Sternocleidomastoid (tissue), 1 donor: ENCODE results near the genes ARID5A and ANKRD23.

GRCh38 chr2:96121452-96121651 is 5.0 kb upstream of the ADRA2B start:
- PRO-cap, result no peak

DNA sequence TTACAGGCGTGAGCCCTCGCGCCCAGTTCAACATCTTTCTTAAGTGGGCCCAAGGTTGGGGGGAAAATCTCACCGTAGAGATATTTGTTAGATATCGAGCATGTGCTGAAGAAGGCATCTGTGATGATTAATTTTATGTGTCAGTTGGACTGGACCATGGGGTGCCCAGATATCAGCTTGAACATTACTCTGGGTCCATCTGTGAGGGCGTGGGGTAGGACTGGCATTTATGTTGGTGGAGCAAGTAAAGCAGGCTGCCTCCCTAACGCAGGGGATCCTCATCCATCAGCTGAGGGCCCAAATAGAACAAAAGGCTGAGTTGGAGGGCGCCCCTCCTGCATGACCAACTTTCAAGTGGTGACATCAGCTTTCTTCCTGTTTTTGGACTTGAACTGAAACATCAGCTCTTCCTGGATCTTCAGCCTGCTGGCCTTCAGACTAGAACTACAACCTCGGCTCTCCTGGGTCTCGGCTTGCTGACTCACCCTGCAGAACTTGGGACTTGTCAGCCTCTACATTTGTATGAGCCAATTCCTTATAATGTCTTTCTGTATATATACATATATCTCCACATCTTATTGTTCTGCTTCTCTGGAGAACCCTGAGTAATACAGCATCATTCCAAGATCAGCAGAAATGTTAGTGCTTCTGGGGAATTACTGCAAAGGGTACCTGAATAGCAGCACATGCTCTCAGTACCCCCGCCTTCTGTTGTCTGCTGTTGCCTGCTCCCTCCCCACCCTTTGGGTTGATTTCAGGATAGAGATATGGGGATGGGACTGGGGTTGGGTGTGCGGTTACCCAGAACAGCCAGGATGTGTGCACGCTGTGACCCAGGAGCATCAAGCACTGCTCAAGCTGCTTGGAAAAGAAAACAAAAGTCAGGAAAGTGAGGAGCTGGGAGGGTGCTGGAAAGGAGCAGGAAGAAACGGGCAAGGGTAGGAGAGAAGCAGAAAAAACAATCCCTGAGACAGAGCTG is 20.0 kb downstream of the TMEM127 start:
- PRO-cap, result no peak

GRCh38 chr2:96263964-96264599 is 1.7 kb downstream of the TMEM127 start:
- PRO-cap, result no peak

DNA sequence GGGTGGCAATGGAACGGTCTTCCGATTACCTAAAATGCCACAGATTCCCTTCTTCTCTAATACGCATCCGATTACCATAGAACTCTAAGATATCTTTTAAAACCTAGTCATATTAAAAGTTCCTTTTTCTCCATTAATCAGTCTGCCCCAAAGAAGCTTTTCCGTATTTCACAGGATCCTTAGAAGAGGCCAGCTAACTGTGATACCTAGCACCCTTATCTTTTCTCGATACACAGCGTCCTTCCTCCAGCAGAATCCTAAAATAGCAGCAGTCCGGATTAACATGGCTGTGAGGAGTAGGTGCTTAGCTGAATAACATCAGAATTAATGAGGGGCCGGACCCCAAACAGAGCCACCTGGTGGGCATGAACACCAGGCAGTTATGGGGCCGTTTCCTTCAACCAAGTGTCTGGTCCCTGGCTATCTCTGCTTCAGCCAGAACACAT is 1.1 kb downstream of the TMEM127 start:
- PRO-cap, result no peak

DNA sequence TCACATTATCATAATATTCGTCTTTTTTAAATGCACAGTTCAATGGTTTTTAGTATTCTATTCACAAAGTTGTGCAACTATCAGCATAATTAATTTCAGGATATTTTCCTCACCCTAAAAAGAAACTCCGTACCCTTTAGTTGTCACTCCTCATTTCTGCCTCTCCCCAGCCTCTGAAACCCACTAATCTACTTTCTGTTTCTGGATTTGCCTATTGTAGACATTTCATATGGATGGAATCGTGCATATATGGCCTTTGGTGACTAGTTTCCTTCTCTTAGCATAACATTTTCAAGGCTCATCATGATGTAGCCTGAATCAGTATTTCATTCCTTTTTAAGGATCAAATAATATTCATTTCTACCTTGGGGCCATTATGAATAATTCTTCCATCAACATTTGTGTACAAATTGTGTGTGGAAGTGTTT is 18.5 kb downstream of the NEURL3 start:
- PRO-cap, result no peak

DNA sequence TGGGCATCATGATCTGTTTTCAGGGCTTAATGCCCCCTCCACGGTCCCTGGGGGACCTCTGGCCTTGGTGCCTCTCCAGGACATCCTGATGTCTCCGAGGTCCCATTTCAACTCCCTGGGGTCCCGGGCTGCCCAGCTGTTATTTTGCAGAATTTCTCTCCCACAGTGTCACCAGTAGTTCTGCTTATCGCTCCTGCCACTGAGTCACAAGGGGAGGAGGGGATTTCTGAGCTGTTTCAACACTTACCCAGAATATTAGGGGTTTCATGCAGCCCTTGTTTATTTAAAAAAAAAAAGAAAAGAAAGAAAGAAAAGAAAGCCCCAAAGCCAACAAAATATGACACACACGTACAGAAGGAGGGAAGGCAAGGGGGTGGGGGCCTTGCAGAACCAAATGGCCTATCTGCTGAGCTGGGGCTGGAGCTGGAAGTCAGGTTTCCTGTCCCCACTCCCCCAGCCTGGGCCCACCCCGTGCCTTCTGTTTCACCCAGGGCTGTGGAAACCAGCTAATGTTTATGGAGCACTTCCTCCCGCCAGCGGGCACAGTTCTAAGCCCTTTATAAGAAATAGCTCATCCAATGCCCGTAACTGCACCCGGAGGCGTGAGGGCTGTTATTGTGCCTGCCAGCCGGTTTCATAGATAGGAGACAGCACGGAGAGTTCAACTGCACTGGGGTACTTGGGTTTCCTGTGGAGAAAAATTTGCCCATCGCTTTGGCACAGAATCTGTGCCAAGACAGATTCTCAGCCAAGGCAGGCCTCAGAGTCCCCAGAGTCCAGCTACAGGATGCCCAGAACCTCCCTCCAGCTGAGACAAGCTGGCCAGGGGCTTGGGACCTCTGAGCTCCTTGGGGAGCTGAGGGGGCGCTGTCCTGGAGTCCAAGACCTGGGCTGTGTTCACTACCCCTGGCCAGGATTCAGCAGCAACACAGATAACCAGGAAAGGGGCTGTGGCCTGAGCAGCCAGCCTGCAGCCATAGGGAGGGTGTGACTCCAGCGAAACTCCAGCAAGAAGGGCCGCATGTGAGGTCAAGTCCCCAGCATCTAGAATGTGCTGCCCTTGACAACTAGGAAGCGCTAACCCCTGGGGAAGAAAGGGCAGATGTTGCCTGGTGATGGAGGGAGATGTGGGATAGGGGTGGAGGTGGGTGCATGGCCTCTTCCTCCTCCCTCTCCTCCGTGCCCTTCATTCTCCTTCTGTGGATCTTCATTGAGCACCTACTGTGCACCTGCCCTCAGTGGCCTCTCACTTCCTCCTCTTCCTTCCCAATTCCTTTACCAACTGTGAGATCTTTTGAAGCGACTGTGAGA is 8.1 kb upstream of the ARID5A start:
- PRO-cap, result unidirectional peak, minus-strand start at position 114 of the sequence; bidirectional peak, plus-strand start at position 643 of the sequence, minus-strand start at position 395 of the sequence

GRCh38 chr2:96536388-96537005 is at the start of gene ARID5A:
ARID5A (plus strand) TSS chr2:96536752.
- PRO-cap, result unidirectional peak, plus-strand start at chr2:96536752

- PRO-cap, result no peak
Observed at GRCh38 chr2:96539005-96539279, 2.4 kb downstream of the ARID5A start.

GRCh38 chr2:96552836-96553418 is 16.4 kb downstream of the ARID5A start:
- PRO-cap, result no peak

- PRO-cap, result no peak
Observed at GRCh38 chr2:96809376-96810448, 6.4 kb upstream of the CNNM3 start.

DNA sequence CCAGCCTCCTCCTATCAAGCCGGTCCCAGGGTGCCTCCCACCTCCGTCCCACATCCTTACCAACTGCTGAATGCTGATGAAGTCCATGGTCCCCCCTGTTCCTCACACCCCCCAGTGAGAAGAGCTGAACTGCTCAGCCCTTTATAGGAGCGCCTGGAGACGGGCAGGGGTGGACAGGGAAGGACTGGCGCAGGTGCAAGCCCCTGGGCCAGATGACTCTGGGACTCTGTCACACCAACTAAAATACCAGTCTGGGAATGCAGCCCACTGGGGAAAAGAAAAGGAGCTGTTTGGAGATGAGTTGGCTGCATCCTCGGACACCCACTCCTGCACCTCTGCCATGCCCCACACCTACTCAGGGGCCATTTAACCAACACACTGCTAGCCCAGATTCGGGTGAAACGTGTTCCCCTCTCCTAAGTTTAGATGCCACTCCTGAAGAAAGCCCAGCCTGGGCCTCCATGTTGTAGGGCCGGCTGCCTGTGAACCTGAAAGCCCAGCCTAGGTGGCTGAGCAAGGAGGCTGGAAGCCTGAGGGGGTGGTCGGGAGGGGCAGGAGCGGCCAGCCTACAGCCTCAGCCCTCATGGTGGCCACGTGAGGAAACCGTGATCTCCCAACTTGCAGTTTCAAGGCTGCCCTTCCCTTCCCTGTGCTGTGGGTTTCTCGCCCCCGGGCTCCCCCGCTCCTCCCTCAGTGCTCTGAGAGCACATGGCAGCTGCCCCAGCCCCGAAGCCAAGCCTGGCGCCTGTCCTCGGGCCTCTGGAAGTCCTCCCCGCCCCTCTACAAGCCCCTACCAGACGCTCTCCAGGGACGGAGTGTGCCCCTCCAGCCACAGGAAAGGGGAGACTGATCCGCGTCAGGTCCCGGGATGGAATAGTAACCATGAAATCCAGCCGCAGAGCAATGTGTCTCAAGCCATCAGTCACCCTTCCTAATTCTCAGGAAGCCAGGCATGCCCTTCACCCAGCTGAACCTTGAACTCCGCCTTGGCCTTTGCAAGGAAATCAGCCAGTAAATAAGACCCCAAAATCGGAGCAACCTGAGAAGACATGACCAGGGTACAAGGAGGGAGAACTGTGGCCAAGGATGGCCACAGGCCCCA is at the start of gene ANKRD23:
Gene ANKRD23 (minus strand): TSS at position 116 of the 1,102 bp plus-strand sequence.
- PRO-cap, result no peak

- PRO-cap, result no peak
Observed at GRCh38 chr2:96868094-96868448, 1.8 kb downstream of the SEMA4C start.

GRCh38 chr2:96881469-96882024 is 11.7 kb upstream of the SEMA4C start:
- PRO-cap, result no peak

- PRO-cap, result no peak
Observed at GRCh38 chr2:96884193-96884704, 14.4 kb upstream of the SEMA4C start.

DNA sequence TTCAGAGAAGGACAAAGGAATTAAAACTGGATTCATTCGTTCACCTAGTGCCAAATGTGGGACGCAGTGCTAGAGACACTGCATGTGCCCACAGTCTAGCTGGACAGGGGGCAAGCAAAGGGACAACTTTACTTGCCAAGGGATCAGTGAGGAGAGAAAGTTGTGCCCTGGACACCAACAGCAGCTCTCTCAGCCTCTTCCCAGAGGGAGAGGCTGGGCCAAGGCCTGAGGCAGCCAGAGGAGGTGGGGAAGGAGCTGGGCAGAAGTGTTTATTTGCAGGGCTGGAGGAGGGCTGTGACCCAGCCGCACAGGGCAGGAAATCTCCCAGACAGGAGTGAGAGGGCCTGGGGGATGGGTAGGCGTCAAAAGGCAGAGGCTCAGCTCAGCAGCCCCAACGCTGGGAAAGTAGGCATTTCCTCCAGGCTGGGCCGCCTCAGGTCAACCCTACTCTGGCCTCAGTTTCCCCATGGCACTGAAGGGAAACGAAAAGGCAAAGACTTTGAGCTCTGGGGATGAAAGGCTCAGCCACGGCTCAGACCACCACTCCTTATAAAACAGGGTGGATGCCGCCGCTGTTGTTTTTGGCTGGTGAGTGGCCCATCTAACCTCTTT is 21.7 kb upstream of the SEMA4C start:
- PRO-cap, result no peak

GRCh38 chr2:96894874-96896089 is 25.4 kb upstream of the SEMA4C start:
- PRO-cap, result no peak

- PRO-cap, result no peak
Observed at GRCh38 chr2:96950006-96950801, 36.2 kb downstream of the FAM178B start.

- PRO-cap, result no peak
Observed at GRCh38 chr2:97192807-97193518, 80.0 kb downstream of the ANKRD36 start.

- PRO-cap, result no peak
Observed at GRCh38 chr2:97552786-97553278, 36.8 kb downstream of the ANKRD36B start.

DNA sequence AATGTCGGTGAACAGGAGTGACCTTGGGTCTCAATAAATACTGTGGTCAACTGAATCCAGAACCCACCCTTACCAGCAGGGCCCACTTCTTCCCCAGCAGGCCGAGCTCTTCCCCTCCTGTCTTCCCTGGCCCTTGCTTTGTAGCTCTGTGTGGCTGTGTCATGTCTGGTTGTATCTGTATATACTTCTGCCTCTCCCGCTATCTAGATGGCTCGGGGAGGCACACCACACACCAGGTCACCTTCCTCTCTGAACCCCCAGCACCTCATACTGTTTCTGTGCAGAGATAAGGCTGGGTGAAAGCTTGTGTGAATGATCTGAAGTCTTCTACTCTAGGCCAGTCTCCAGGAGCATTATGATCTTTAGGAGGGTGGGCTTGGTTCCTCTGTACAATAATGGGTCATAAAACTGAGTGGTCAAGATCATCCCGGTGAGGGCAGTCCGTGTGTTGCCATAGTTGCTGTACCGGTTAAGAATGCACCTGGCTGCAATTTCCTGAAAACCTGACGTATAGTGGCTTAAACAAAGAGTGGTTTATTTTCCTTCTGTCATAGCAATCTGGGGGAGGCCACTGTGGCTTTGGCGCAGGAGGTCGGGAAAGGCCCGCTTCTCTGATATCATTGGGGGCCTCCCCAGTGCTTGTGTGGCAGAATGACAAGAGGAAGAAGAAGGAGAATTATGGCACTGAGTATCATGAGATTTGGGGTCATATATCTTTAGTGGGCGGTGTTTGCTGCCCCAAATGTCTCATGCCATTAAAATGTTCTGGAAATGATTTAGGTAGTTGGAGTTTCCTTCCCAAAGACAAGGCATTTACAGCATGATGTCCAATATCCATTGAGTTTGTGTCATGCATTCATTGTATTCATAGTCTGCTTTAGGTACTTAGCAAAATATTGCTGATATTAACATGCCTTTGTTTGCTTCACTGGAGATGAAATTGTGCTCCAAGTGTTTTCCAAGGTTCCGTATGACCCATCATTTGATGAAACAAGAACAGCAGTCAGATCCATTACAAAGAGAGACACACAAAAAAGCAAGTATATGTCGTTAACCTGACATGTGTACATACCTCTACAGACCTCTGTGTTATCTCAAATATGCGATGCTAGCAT is 4.4 kb downstream of the C2orf92 start:
- PRO-cap, result no peak